Cardiac ventricle fibroblast (primary cell): ENCODE measurements around the genes GPN3 and PPTC7.

GRCh38 chr12:109952137-109953426 lies 43.6 kb downstream of the GIT2 start:
- RAMPAGE, long total RNA, result no peak

- RAMPAGE, long total RNA, result no peak
Measured at GRCh38 chr12:109968022-109968380, 28.2 kb downstream of the GIT2 start.

DNA sequence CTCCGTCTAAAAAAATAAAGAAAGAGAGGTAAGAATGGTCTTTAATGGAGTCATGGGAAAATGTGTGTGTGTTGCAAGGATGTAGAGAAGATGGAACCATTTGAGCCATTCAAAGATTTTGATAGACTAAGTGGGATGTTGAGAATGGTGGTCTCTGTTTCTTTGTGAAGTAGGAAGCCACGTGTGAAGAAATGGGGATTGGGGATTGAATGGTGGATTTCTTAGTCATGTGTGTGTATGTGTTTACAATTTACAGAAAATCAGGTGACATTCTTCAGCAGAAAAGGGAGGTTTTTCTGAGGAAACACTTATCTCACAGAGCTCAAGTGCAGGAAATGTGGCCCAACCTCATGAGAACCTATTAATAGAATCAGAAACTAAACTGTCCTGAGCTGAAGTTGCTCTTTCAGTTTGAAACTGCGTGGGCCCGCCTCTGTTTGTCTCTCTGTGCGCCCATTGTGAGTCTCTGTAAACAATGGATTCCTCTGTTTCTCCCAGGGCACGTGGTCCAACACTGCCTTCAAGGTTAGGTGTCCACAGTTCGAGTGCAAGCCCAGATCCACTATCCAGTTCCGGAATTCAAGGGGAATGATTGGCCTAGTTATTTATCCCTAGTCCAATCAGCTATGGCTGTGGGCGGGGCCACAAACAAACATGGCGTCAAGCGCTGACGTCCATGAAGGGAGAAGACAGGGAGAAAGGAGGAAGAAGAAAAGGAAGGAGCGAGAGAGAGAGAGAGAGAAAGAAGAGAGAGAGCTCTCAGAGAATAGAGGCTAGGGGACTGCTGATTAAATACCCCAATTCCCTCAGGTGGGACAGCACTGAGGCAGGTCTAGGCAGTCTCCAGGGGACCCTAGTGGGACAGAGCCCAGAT lies 31.2 kb upstream of the C12orf76 start:
- RAMPAGE, long total RNA, result no peak

- RAMPAGE, long total RNA, result no peak
Measured at GRCh38 chr12:110244714-110245307, 36.2 kb upstream of the ATP2A2 start.

GRCh38 chr12:110246469-110246841 lies 34.6 kb upstream of the ATP2A2 start:
- RAMPAGE, long total RNA, result no peak

DNA sequence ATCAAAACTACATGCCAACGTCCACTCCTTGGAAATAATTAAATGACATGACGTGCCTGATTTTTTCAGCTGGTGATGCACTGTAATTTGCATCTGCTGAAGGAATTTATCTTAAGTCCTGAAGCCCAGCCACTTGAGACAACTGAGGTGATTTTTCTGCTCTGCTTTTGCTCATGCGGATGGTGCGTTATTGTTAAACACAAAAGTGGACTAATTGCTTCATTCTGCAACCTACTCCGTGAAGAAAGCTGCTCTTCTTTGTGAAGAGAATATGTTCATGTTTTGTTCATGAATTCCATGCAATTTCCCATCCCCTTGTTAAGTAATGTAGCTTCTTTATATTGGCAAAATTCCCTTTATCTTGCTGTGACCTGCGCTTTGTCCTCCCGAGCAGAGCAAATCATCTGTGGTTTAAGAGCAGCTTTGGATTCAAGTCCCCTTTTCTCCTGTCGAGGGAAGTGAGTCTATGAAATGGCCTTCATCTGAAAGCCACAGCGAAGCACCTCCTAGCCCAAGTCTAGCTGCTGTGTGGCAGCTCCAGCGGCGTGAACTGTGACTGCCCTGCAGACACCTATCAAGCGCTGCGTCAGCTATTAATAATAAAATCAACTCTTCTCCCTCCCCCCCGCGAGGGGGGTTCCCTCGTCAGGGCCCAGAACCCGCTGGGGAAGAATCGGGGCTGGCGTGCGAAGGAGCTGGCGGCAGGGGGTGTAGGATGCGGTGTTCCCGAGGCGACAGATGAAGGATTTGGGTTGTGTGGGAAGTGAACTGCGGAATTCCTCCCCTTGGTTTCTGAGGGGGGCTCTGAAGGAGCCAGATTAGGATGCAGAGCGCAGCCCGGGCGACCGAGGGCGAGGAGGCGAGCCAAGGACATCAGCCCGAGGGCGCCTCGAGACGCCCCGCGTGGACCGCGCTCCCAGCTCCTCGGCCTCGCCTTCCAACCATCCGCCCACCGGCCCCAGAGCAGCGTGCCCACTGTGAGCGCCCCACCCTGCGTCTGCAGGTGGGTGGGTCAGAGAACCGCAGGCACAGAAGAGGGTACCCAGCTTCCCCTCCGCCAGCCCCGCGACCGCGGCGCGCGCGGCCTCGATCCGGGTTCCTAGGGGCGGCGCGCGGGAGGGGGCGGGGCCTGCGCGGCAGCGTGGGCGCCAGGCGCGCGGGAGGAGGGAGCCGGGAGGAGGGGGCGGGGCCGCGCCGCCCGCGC lies 683 bp upstream of the ATP2A2 start:
- RAMPAGE, long total RNA, result no peak

DNA sequence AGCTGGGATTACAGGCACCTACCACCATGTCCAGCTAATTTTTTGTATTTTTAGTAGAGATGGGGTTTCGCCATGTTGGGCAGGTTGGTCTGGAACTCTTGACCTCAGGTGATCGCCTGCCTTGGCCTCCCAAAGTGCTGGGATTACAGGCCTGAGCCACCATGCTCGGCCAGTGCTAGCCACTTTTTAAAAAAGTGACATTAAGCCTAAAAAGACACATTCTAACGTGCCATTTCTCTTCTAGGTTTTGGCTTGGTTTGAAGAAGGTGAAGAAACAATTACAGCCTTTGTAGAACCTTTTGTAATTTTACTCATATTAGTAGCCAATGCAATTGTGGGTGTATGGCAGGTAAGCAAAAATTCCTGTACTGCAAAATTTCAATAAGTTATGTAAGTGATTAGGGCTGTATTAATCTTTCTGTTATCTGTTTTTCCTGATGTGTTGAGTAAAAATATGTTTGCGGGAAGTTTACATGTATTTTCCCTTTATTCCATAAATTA lies 10.8 kb downstream of the ATP2A2 start:
- RAMPAGE, long total RNA, result no peak

DNA sequence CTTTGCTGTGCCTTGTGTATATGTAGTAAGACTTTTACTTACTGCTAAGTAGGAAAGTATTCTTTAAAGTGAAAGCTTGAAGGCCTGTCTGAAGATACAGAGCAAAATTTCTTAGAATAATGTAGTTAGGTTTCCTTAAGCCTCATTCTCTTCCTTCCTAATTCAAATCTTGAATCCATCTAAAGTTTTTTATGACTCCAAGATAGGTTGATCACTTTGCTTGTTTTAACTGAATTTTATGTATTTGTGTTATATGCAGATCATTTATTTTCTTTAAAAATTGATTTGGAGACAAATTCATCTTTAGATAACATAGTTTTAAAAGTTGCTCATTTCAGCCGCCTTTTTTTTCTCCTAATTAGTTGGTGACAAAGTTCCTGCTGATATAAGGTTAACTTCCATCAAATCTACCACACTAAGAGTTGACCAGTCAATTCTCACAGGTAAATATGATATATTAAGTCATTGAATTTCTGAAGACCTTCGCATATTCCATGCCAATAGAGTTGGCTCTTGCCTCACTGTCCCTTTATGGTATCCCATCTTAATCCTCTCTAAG lies 41.7 kb downstream of the ATP2A2 start:
- RAMPAGE, long total RNA, result no peak

DNA sequence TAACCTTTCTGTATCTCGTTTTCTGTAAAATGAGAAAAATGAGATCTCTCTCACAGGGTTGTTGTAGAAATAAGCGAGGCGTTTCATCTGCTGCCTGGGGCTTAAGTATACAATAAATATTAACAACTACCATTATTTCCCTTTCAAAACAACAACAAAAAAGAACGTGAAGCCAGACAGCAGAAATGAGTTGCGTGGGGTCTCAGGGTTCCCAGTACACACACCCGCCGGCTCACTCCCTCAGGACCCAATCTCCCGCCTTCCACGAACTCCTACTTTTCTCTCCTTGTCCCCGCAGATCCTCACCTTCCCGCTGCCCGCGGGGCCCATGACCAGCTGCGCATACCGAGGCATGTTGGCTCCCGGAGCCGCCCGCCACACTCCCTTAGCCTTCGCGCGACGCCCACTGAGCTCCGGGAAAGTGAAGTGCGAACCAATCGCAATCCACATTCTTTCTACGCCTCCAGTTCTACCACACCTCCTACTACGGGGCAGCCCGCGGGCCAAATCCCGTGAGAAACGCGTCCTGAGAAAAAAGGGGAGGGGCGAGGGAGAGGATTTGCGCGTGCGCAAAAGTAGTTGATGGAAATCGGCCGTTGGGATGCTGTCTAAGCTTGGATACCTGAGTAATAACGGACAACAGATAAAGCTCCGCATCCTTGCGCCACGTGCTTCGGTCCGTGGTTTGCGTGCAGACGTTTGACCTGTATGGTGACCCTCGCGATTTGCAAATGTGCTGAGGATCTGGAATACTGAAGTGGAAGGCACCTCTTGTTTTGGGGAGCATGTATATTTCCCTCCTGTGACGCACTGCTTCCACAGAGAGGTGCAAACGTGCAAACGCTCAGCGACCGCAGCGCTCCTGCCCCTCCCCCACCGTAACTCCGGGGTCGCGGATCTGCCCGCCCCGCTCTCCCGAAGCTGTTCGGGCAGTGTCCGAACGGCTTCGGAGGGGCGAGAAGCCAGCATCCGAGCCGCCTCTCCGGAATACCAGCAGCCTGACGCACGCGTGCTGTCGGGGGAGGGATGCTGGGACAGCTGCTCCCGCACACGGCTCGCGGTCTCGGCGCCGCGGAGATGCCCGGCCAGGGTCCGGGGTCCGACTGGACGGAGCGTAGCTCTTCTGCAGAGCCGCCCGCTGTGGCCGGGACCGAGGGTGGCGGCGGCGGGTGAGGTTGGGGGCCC lies at the start of gene GPN3:
GPN3 (minus strand) TSS at position 408 of the 1,185 bp plus-strand sequence.
- RAMPAGE, long total RNA, result no peak

DNA sequence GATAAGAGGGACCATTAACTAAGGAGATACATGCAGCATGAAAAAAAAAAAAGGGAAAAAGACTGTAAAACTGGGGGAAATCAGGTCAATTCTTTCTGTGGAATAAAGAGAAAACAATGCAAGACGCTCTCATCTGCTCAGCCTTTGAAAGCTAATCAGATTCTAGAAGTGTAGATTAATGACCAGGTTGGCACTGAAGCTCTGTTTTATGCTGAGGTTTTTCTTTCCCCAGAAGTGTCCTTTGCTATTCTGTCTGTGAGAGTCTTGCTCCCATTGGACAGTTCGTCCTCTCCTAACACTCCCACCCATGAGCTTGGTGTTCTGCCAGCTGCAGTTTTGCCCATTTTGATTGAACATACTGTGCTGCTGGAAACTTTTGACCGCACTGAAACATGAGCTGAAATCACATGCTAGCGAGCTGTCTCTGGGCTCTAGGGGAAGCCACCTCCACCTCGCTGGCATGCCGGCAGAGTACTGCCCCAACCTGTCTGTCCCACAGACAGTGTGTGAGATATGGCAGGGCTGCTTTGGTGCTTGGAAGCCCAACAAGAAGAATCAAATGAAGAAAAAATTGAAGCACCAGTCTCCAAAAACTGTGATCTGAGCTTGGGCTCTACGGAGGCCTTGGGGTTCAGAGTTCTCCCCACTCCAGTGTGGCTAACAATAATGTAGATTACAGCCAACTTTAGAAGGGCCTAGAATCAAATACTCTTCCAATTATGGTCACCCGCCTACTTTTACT lies 39.6 kb downstream of the PPTC7 start:
- RAMPAGE, long total RNA, result no peak

- RAMPAGE, long total RNA, result no peak
Measured at GRCh38 chr12:110583187-110583562, at the start of gene PPTC7. Gene PPTC7 (minus strand): TSS chr12:110583318.

- RAMPAGE, long total RNA, result no peak
Measured at GRCh38 chr12:110741172-110741848, 1.4 kb downstream of the PPP1CC start.

- RAMPAGE, long total RNA, result no peak
Measured at GRCh38 chr12:111035352-111036056, 1.5 kb downstream of the CUX2 start.

- RAMPAGE, long total RNA, result no peak
Measured at GRCh38 chr12:111314835-111315414, 54.0 kb downstream of the PHETA1 start.

GRCh38 chr12:111361650-111362840 lies 6.8 kb downstream of the PHETA1 start:
- RAMPAGE, long total RNA, result no peak

- RAMPAGE, long total RNA, result no peak
Measured at GRCh38 chr12:111399319-111399640, 6.4 kb upstream of the SH2B3 start.

DNA sequence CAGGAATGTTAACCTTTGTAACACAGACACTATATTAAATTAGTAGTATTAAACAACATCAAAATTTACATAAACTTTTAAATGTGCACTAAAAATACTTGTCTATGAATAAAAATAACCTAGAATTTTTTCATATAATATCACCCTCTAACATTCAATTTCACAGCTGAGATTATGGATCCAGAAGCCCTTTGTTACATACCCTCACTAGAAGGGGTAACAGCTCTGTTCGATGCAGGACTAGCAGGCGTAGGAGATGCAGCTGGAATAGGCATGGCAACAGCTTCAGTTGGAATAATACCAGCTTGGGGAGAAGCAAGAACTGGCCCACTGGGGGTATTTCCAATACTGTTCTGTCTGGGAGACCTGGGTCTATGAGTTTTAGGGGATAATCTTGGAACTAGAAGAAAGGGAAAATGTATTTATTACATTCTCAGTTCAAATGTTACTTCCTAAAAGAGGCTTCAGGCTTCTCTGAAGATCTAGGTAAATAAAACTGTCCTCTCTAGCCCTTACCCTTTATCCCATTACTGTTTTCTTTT lies 88.9 kb downstream of the ATXN2 start:
- RAMPAGE, long total RNA, result no peak

DNA sequence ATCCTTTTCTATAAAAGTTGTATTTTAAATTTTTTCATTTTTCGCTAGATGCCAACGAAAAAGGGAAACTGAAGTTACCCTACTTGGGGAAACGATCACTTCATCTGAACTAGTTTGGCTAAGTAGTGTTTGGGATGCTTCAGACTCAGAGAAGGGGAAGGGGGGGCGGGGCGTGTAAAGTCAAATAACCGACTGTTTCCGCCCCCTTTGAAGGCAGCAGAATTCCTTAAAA lies 2.2 kb downstream of the ATXN2 start:
- RAMPAGE, long total RNA, result no peak

GRCh38 chr12:111597230-111597860 lies 1.8 kb downstream of the ATXN2 start:
- RAMPAGE, long total RNA, result no peak

GRCh38 chr12:111599930-111600193 lies 747 bp upstream of the ATXN2 start:
- RAMPAGE, long total RNA, result no peak